Gallbladder (tissue), 1 donor: ENCODE data around the genes CCDC82 and CFAP300.

DNA sequence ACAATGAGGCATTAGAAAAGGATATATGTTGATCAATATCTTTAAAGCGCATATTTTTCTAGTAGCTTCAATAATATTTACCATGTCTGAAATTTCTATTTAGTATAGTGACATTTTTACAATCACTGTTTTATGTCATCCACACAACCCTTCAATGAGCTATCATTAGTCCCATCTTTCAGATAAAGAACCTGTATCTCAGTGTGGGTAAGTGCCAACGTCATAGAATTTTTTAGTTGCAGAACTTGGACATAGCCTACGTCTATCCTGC is 101.2 kb downstream of the FAM76B start:
- PRO-cap, result no peak

DNA sequence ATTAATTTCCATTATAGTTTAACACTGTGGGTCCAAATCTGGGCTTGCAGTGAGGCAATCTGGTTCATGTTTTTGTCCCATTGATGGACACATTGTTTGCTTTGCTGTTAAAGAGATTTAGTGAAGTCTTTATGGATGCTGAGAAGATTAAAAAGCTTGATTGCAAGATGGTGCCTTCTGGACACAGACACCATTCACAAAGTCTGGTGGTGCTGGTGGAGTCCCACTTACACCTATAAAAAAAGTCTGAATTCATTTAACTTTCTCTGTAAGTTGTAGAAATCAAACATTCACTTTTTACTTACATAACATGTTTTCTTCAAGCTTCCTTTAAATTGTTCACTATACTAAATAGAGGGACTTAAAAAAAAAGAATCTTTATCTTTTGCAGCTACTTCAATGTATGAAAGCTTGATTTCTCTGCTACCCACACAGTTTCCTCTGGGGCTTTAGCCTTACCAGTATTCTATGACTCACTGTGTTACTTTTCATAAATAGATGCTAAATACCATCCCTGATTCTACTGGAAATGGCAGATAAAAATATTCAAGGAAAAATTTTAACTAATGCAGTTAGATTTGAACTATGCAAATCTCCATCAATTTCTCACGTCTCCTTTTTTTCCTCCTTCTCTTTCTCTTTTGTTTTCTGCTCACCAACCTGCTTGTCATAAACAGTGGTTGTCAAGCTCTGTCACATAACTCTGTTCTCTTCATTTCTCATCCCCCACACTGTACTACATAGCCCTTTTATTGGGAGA is 89.8 kb downstream of the FAM76B start:
- PRO-cap, result no peak

- PRO-cap, result no peak
Observed at GRCh38 chr11:95703129-95703448, 86.5 kb downstream of the FAM76B start.

DNA sequence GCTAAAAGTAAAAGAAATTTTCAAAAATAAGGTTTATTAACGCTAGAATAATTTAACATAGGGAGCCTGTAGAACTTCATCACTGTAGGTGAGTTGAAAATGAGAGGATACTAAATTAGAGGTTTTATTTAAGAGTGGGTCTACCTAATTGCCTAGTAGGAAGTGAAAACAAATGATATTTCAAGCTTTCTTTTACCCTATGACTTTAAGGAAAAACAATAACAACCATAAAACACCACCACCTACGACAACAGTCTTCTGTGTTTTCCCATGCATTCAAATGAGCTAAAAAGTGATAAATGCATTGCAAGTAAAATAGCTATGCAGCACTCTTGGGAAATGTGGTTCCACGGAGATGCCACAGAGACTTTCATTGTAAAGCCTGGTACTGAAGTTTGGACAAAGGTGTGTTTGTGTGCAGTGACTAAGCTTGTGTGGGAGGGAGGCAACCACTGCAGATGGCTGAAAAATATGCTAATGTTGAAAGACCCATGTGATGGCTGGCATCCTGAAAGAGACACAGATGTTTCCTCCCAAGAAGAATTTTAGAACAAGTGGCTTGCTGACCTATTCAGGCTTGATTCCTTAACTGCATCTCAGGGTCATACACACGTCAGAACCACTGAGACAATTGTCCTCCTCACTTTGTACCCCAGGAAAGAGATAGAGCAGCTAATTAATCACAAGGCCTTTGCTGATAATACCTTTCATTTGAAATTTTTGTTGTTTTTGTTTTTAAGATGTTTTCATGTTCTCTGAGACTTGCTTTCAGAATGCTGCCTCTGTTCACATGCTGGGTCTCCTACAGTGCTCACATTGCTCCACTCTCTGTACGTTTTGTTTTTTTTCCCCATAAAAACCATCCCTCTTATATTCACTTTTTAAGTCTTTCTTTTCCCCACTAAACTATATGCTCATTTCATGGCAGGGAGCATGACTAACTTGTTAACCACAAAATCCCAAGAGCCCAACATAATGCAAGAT is 73.8 kb downstream of the FAM76B start:
- PRO-cap, result no peak

- PRO-cap, result no peak
Observed at GRCh38 chr11:95788212-95788854, 1.2 kb downstream of the FAM76B start.

DNA sequence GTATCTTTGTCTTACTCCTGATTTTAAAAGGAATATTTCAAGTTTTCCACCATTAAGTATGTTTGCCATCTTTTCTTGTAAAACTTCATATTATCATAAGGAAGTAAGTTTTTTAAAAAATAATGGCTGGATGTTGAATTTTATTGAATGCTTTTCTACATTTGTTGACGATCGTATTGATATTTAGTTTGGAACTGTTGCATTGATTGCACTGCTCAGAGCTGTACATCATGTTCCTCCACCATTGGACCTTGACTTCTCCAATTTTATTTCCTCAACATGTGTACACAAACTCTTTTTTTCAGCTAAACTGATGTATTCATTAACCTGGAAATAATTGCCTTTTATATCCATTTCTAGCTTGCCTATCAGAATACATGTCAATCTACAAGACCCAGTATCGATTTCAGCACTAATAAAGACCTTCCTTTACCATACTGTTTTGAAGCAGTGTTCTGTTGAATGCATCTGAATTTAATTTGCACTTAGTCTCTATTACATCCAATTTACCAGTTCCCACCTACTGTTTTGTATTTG is 5.3 kb downstream of the CEP57 start:
- PRO-cap, result unidirectional peak, minus-strand start at position 240 of the sequence

- PRO-cap, result no peak
Observed at GRCh38 chr11:95900754-95901205, 23.1 kb downstream of the MTMR2 start.

DNA sequence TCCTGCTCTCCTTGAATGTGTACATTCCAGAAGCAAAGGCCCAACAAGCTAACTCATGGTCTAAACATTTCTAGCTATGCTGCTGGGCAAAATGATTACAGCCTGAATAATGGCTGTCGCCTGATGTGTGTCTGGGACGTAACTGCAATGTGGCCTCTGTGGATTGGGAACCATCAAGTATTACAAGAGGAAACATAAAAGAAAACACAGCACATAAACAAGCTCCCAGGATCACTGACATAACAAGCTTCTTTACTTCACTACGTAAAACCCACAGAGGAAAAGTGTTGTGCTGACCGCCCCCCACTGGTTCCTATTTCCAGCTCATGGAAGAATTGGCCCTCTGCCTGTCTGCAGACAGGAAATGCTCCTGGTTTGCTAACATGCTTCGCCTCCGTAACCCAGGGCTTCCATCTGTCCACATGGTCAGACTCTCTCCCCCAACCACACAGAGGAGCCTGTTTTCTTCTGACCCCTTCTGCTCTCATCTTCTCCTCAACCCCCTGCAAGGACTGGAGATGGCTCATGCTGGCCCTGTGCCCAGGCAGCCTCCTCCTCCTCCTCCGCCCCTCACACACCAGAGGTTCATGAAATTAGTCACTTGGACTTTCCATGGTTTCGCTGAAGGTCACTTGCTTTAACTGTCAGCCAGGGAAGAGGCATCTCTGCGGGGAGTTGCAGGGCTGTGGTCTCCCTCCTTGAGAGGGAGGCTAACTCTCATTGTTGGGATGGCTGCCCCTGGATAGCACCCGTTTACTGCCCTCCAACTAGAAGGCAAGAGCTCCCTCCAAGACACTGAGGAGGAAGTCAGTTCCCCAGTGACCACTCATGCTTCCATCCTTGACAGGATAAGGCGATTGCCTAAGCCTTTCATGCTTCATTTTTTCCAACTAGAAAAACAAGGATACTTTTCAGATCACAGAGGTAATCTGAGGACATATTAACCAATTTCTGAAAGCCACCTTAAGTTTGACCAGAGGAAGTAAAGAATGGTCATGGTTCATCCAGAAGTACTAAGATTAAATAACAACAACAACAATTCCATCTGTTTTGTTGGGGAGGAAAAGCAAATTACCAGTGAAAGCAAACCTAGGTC is 186.9 kb downstream of the MAML2 start:
- PRO-cap, result unidirectional peak, minus-strand start at position 149 of the sequence

DNA sequence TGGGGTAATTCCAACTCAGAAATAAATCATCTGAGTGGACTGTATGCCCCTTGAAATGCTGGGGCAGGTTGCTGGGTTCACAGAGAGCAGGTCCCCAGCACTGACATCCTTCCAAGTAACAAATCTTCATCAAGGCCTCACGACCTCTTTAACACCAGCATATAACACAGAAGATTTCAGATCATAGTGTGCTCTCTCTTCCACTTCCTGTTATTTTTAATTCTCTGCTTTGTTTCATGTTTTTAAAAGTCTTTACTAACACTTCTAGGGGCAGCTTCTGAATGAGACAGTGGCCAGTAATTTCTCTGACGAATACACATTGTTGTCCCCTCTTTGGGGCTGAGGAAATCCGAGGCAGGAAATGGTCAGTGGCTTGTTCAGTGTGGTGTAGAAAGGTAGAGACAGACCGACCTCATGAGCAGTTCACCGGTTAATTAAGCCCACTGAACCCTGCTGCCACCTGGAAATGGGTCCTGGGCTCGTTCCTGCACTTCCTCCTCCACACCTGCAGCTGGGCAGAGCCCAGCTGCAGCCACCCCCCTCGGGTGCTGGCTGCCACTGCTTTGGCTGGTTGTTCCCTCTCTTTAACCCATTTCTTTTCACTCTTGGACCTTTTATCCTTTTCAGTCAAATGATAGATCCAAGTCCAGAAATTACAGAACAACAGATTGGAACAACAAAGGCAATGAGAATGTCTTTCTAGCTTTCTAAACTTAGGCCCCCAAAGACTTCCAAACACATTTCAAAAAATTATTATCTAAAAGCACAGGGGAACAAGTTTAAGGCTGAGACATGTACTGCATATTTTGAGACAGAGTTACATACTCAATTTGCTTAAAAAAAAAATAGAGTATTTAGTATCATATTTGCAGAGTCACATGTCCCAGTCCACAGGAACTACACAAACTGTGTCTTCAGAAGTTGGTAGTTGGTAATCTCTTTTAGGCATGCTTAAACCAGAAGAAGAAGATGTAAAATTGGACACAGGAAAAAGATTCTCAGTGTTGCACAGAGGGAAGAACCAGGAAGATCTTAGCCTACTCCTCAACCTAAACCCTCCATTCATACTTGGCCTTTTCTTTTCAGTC is 127.4 kb downstream of the MAML2 start:
- PRO-cap, result no peak

- PRO-cap, result no peak
Observed at GRCh38 chr11:96221578-96222565, 121.1 kb downstream of the MAML2 start.

GRCh38 chr11:96230415-96231127 is 112.4 kb downstream of the MAML2 start:
- PRO-cap, result no peak

DNA sequence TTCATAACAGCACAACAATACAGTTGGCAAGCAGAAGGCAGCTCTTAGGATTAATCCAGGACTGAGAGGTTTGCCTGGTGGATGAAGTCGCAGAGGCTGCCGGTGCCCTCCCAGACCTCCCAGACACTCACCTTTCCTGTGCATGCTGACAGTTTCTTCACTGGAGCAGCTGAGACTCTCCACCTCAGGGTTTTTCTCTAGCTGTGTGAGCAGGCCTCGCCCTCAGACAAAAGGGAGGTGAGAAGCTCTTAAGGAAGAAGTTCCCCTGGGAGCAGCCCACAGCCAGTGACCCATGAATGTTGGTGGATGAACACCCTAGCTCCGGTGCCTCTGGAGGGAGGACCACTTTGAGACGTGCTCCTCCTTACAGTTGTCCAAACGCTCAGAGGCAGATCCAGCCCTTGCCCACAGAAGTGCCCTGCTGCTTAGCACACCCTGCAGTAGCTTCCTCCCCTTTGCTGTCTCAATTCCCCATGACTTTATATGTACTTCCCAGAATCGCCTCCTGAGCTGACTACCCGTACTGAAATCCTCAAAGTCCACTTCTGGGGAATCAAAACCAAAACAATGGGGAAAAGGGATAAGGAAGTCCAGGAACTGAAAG is 43.6 kb downstream of the MAML2 start:
- PRO-cap, result no peak

DNA sequence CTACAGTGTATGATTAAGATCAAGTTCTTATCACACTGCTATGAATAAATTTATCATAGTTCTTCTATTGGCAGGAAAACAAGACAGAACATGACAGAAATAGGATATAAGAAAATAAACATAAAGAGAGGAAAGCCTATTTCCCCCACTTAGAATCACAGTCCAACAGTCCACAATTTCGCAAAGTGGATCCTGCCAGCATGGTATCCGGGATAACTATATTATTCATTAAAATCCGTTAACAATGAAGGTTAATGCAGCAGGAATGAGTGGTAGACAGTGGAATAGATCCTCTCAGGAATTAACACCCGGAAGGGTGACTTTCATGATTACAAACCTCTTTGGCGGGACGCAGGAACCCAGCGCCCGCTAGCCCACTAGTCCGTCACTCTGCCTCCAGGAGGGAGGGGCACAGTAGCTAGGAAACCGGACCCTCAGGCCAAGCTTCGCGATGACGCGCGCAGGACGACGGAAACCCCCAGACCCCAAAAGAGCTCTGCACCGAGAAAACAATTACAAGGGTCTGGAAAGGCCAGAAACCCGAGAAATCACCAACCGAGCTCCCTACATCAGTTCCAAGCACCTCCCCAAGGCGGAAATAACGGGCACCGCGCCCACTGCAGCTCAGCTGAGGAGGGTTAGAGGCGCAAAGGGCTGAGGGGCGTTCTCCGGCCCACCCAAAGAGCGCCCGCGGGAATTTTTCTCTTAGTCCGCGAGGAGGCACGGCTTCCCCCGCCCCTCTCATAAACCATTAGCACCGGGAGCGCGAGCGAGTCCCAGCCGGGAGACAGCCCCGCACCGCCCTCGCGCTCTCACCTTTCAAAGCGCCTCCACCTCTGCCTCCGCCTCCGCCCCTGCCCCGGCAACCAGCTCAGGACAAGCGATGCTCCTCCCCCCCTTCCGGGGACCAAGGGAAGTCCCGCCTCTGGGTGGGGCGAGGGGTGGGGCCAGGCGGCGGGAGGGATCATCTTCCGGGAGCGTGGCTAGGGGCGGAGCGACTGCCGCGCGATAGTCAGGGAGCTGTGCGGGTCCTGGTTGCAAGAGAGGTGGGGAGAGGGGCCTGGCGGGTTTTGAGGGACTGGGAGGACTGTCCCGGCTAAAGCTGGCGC is at the start of gene CCDC82:
TSS of gene CCDC82 (minus strand) at position 885 of the 1,109 bp plus-strand sequence.
- PRO-cap, result bidirectional peak, plus-strand start at position 986 of the sequence, minus-strand start at position 838 of the sequence

- PRO-cap, result no peak
Observed at GRCh38 chr11:100667332-100667769, 19.7 kb upstream of the ARHGAP42 start.

- PRO-cap, result bidirectional peak, plus-strand start at chr11:100719453, minus-strand start at chr11:100719355
Observed at GRCh38 chr11:100719259-100719713, 32.2 kb downstream of the ARHGAP42 start.

- PRO-cap, result unidirectional peak, minus-strand start at chr11:100876920
Observed at GRCh38 chr11:100876623-100877294, 189.7 kb downstream of the ARHGAP42 start.

DNA sequence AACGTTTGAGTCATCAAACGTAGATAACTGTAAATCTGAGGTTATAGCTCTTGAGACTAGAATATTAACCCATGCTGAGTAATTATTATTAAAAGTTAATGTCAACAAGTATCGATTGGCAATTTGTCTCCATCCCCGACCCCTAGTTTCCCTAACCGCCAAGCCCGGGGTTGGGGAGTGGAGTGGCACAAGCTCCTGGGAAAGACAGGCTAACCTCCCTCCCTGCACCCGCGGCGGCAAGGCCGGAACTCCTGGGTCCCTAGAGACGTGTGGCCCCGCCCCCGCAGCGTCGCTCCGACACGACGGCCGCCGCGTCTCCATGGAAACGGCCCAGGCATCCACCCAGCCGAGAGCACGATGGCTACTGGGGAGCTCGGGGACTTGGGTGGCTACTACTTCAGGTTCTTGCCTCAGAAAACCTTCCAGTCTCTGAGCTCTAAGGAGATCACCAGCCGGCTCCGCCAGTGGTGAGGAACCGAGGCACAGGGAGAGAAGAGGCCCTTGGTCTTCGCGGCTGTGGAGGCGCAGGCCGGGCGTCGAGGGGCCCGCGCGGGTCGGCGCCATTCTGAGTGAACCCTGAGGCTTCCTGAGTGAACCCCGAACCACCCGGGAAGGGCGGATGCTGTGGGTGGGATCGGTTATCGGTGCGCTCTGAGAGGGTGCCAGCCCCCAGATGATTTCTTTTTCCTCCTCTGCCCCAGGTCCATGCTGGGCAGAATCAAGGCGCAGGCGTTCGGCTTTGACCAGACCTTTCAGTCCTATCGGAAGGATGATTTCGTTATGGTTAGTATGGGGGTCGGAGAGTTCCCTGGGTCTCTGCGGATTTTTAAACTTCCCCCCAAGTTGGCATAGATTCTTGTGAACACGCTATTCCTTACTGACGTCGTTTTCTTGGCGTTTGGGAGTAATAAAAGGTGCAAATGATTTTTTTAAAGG is at the start of gene CFAP300:
TSS of gene CFAP300 (plus strand) at position 324 of the 936 bp plus-strand sequence.
- PRO-cap, result bidirectional peak, plus-strand start at position 345 of the sequence, minus-strand start at position 235 of the sequence

- PRO-cap, result no peak
Observed at GRCh38 chr11:102186938-102187849, 76.9 kb downstream of the YAP1 start.

DNA sequence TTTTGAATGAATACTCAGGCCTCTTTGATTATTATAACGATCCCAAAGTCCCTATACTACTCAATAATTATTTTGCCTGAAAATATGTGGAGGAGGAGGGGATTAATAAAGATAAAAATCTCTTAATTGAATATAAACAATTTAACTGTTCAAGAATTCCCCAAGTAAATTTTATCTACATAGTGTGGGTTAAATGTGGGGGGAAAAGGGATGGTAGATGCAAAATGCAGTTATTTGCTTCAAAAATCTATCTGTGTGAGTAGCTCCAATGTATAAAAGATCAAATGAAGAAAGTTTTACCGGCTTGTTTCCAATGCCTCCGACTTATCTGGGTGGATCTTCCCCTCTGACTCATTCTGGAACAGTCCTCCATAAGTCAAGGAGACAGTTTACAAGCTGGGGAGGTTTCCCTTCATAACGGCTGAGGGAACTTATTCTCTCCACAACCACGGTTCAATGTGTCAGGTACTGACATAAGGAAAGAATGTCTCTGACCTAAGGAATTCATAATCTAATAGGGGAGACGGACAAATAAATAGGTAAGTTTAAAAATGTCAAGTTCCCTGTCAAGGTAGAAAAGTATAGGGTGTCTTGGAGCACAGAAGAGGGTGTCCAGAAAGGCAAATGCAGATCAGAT is 49.8 kb upstream of the BIRC3 start:
- PRO-cap, result no peak

DNA sequence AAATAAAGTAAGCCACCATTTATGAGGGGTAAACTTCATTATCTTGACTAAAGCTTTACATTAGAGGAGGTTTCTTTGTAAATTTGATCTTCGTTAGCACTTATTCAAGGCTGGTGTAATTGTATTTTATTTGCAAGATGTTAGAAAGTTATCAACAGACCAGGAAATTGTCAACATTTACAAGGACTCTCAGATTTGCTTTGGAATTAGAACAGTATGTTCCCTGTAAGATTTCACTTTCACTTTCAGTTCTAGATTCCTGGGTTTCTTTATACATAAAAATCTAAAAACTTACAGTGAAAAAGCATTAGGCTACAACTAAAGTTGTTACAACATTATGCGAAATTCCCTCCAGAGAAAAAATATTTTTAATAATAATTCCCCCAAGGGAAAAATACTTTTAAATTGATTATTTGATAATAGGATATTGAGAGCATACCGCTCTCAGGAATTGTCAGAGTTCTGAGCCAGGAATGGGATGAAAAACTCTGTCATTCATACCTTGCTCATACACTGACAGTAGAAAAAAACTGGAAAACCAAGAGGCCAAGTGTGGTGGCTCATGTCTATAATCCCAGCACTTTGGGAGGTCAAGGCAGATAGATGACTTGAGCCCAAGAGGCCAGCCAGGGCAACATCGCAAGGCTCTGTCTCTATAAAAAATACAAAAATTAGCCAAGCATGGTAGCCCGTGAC is 4.5 kb upstream of the BIRC3 start:
- PRO-cap, result no peak